ENCODE results near the gene BNIP1.

DNA sequence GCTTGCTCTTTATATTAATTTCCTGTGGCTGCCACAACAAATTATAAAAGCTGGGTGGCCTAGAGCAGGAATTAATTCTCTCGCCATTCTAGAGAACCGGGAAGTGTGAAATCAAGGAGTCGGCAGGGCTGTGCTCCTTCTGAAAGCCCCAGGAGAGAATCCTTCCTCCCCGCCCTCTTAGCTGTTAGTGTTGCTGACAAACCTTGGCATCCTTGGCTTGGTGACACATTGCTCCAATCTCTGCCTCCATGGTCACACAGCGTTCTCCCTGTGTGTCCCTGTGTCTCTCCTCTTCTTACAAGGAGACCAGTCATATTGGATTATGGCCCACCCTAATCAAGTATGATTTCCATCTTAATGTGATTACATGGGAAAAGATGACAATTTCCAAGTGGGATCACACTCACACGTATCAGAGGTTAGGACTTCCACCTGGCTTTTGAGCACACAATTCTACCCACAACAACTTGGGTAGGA lies 55.9 kb upstream of the NEURL1B start:
- RRBS = no CpG with 5 or more reads among the region's 6 CpGs

DNA sequence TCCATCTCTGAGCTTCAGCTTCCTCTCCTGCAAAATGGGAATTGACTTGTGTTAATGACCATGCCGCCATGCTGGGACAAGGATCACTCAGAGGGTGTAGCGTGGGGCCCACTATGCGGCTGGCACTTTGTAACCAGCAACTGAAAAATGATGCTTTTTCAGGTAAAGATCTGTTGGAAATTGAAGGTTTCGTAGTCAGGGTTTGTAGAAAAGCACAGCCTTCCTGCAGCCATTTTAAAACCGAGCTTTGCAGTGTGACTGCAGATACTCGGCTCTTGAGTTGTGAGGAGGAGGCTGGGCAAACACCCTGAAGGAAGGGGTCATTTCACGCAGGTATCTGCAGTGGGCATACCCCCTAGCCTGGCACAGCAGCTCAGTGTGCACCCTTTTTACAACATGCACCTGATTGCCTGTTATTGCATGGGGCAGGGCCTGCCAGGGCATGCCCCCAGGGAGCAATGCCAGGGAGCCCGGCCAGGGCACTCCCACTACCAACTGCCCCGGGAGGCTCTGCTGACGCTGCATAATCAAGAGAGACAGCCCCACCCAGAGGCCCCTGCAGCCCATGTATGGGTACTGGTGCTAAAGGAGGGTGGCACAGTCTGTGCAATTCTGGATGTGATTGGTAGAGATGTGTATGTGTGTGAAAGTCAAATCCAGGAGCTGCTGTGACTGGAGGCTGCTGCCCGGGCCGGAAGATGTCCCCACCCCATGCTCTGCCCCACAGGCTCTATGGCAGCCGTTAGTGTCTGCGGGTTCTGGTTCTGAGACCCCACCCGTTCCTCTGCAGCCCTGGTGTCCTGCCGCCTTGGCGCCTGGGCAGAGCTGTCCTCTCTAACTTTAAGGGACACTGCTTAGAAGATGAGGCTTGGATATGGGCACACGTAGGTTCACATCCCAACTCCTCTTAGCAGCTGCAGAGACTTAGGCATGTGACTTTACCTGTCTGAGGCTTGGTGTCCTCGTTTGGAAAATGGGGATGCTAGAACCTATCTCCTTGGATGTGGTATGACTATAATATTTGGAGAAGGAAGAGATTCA lies 4.0 kb upstream of the NEURL1B start:
- RRBS = no CpG with 5 or more reads among the region's 19 CpGs

GRCh38 chr5:172650425-172651048 lies 9.5 kb downstream of the NEURL1B start:
- RRBS = no CpG with 5 or more reads among the region's 12 CpGs

DNA sequence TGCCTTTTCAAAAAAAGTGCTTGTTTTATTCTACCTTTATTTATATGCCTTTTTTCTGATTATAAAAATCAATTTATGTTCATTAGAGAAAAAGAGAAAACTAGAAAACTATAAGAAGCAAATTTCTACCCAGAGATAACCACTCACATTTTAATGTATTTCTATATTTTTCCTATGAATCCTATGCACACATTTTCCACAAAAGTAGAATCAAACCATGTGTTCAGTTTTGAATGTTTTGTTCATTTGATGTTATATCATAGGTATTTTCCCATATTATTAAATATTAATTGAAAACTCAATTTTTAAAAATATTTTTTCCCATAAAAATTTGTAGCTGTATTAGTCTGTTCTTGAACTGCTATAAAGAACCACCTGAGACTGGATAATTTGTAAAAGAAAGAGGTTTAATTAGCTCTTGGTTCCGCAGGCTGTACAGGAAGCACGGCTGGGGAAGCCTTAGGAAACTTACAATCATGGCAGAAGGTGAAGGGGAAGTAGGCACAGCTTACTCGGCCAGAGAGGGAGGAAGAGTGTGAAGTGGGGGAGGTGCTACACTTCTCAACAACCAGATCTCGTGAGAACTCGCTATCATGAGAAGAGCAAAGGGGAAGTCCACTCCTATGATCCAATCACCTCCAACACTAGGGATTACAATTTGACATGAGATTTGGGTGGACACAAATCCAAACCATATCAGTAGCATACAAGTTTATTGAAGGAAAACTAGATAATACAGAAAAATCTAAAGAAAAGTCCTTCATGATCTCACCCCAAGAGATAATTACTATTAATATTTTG lies 39.7 kb downstream of the NEURL1B start:
- RRBS = no CpG with 5 or more reads among the region's 5 CpGs

- RRBS = no CpG with 5 or more reads among the region's 2 CpGs
Observed at GRCh38 chr5:172741435-172741769, 29.6 kb downstream of the DUSP1 start.

DNA sequence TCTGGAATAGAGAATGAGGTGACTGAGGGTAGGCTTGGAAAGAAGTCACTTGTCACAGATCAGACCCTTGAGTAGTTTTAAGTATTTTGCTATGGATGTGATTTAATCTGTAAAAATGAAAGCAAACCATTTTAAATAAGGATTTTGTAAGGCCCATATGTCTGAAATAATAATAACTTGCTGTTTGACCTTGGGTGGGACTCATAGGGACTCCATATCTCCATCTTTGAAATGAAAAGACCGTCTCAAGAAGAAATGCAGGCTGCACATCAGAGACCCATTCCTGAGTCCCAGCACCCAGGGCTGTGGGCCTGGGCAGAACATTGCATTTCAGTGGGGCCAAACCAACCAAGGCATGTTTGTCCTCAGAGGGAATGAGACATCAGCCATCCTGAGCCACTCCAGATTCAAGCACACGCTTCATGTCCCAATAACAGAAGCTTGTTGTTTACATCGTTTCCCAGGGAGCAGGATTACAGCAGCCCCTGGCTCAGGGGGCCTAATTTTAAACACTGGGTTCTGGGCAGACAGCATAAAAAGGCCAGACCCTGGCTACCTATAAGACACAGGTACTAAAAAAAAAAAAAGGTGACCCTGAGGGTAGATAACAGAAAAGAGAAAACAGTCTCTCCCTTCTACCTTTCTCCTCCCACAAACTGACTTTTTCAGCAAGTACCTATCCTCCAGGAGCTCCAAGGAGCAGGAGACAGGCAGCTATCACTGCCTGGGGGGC lies 24.3 kb downstream of the DUSP1 start:
- RRBS = no CpG with 5 or more reads among the region's 3 CpGs

DNA sequence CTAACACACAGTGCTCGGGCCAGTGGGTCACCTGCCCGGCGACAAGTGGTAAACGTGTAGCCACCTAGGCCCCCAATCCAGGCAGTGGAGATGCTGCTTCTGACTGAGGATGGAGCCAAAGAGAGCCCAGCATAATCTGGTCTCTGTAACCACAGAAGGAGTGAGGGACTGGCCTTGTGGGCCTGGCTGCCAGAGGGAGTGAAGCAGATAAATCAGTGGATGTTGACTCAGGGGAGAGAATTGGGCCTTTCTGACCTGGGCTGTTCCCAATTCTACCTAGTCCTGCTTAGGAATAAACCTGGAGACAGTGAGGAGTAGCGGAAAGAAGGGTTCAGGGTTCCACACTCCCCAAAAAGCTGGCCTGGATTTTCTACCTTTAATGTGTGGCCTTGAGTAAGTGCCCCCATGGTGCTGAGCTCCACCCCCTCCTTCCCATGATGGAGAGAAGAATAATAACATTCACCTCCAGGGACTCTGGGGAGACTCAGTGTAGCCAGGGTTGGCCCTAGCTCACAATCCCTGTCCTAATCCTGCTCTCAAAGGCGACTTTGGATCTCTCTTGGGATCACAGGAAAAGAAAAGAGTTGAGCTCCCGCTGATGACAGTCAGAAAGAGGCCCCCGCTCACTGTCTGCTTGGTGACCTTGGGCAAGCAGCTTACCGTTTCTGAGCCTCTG lies 2.9 kb upstream of the DUSP1 start:
- RRBS = no CpG with 5 or more reads among the region's 9 CpGs

- RRBS = no CpG with 5 or more reads among the region's 3 CpGs
Observed at GRCh38 chr5:172779799-172780274, 8.8 kb upstream of the DUSP1 start.

DNA sequence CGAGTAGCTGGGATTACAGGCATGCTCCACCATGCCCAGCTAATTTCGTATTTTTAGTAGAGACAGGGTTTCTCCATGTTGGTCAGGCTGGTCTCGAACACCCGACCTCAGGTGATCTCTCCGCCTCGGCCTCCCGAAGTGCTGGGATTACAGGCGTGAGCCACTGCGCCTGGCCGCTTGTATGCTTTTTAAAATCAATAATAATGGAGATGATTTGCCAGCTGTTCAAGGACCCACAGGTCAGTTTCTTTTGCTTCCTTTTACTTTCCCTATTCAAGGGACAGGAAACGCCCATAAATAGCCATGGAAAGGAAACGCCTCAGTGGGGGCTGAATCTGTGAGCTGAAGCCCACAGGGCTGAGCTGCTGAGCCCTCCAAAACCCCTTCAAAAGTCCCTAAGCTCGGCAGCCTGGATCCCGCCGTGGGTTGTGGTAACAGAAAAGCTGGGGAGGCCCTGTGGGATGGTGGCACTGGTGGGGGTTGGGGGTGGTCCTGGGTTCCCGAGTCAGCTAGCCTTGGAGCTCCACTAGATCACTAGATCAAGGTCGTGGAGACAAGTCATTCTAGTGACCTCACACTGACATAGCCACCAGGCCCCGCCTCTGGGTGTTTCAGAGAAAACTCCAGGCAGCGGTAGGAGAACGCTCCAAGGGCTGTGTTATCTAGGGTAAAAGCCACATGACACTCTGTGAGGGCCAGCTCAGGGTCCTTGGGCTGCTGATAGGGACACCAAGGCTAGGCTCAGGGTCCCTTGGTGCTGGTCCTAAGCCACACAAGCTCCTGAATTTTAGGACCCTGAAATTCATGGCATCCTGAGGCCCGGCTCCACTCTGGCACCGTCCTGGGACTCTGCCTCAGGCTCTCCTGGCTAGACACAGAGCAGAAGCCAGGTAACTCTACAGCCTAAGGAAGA lies 18.0 kb upstream of the DUSP1 start:
- RRBS = no CpG with 5 or more reads among the region's 22 CpGs

DNA sequence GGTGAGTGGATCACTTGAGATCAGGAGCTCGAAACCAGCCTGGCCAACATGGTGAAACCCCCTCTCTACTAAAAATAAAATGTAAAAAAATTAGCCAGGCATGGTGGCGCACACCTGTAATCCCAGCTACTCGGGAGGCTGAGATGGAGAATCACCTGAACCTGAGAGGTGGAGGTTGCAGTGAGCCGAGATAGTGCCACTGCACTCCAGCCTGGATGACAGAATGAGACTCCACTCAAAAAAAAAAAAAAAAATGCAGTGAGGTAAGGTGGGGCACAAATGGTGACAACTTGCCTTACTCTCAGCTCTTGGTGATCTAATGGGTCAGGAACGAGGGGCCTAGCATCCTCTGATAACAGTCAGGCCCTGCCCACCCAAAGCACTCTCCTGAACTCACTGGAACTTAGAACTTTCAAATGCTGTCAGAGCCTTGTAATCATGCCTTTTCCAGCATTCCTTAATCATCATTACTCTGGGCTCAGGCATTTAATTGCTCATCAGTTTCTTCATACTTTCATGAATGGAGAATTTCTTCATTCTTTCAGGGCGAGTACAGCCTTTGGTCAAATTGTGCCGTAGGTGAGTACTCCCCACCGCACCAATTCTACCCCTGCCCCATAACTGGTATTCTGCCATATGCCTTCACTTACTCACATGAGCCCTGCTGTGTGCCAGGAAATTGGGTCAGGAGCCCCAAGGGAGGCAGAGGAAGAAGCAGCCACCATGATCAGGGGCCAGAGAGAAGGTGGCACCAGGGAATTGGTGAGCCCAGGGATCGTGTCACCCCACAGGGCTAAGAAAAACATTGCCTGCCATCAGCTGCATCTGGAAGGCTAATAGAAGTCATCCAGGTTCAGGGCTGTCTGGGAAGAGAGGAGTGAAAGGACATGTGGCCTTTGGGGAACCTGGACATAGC lies 30.2 kb upstream of the DUSP1 start:
- RRBS = no CpG with 5 or more reads among the region's 9 CpGs

DNA sequence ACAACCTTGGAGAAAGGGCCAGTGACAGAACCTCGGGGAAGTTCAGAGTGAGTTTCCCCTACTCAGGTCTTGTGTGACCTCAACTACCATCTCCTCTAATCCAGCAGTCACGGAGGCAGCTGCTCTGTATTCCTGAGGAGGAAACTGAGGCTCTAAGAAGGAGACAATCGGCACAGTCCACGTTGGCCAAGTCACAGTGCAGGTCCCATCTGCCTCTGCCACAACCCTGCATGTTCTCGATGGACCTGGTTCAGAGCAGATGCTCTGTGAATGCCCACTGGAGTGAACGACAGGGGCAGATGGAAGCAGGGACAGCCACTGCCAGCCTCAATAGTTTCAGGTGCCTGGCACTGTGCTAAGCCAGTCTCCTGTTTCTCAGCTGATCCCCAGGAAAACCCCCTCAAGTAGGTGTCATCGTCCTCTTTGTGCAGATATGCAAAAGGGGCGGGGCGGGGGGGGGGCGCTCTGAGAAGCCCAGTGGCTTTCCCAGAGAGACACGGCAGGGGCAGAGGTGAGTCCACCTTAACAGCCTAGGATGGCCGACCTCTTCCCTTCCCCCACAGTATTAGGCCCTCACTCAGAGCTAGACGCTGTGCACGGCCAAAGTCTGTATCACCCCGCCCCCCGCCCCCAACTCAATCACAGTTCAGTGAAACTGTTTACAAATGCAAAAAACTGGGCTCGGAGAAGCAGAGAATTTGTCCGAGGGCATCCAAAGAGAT lies 539 bp upstream of the ERGIC1 start:
- RRBS = no CpG with 5 or more reads among the region's 18 CpGs

DNA sequence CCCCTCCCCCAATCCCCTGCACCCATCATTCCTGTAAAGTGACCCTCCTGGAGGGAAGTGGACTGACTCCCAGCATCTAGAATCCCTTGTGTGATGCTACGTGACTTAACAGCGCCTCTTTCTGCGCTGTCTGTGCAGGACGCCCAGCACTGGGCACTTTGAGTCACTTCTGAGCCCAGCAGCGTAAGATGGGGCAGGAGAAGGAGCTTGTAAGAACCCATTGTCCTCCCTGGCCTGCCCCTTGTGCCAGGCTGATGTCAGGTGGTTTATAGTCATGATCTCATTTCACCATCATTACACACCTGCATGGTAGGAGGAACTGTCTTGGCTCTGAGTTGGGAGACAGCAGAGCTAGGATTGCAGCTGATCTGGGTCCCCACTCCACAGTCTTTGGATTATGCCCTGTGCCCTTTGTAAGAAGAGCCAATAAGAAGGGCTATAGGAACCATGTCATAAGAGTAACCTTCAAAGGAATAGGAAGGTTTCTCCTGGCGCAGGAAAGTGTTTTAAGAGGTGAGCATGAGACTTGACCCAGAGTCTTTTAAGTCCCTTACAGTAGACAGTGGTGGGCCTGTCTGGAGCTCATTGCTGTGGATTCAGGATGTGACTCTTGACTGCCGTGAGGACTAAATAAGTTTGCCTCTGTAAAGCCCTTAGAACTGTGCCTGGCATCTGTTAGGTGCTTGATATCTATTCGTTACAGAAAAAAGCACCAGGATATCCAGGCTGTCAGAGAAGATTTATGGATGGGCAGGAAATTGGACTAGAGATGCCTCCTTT lies 12.3 kb downstream of the ERGIC1 start:
- RRBS = no CpG with 5 or more reads among the region's 8 CpGs

GRCh38 chr5:172852677-172853441 lies 18.8 kb downstream of the ERGIC1 start:
- RRBS = no CpG with 5 or more reads among the region's 17 CpGs

GRCh38 chr5:172859411-172859968 lies 25.4 kb downstream of the ERGIC1 start:
- RRBS = no CpG with 5 or more reads among the region's 7 CpGs

DNA sequence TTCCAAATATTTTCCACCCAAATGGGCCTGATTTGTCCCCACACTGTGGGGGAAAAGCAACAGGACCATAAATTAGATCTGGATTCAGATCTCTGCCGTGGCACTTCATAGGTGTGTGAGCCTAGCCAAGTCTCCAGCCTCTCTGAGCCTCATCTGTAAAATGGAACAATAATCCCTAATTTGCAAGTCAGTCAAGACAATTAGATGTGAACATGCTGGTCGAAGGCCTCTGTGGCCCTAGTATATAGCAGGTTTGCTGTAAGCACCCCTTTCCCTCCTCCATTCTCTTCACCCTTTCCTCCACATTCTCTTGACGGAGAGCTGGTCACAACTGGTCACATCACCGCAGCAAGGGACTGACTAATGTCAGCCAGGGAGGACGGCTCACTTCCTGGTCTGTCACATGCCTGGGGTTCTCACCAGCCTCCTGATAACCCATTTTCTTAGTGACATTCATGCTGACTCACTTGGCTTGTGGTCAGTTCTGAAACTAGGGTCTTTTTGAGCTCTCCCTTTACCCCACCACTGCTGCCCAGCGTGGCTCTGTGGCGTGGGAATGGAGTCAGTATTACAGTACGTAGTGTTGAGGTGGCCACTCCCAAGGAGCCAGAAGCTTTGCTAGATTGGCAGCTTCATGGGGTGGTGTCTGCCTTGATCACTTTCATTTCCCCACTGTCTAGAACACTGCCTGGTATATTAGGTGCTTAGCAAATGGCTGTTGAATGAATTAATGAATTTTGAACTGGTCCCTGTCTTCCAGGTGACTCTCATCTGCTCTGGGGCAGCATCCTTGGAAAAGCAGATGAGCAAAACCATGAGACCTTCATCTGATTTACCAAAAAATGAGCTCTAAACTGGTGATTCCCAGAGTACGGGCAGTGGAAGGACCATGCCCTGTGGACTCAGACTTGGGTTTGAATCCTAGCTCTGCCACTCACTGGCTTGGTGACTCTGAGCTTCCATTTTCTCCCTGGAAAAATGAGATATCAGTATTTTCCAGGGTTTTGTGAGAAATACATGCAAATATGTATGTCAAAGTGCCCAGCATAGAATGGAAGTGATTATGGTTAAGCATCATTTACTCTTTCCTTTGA lies 47.9 kb downstream of the ERGIC1 start:
- RRBS = no CpG with 5 or more reads among the region's 9 CpGs

- RRBS = no CpG with 5 or more reads among the region's 18 CpGs
Observed at GRCh38 chr5:172885398-172886111, 51.5 kb downstream of the ERGIC1 start.

- RRBS = no CpG with 5 or more reads among the region's 12 CpGs
Observed at GRCh38 chr5:172892479-172893221, 58.6 kb downstream of the ERGIC1 start.

DNA sequence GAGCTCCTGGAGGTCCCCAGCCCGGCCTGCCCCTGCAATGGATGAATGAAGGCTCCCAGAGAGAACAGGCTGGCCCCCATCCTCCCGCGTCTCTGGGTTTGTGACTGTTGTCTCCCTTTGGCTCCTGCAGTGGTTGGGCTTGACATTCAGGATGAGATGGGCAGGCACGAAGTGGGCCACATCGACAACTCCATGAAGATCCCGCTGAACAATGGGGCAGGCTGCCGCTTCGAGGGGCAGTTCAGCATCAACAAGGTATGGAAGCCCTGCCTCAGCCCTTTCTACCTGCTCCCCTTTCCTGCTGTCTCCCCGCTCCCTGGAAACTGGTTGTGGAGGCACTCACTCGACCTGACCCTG lies 44.7 kb upstream of the RPL26L1 start:
- RRBS = 67% methylated on average over 1 of the region's 10 CpGs

- RRBS = 2% methylated on average over 21 of the region's 50 CpGs
Observed at GRCh38 chr5:173144110-173145311, at the start of gene BNIP1. BNIP1 (plus strand) TSS chr5:173144531.

- RRBS = no CpG with 5 or more reads among the region's 1 CpG
Observed at GRCh38 chr5:173165009-173165671, 20.8 kb downstream of the BNIP1 start.